NT2/D1 (cell line): Measurements from ENCODE around the gene USP36.

DNA sequence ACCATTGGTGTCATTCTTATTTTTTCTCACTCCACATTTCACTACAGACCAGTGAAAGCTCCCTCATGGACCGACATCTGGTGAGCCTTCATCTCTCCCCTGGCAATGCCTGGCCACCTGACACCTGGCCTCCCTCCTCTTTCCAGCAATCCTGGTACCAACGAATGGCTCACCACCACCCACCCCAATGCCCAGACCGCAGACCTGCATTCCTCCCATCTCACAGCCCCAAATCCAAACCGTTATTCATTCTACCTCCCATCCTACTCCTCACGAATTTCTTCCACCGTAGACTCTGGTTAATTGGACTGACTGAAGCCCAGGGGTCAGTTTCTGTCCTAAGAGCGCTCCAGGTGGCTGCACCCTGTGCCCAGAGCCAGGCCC is 15.2 kb downstream of the USP36 start:
- RRBS, 2 experiments, result no CpG with 5 or more reads among the region's 7 CpGs

DNA sequence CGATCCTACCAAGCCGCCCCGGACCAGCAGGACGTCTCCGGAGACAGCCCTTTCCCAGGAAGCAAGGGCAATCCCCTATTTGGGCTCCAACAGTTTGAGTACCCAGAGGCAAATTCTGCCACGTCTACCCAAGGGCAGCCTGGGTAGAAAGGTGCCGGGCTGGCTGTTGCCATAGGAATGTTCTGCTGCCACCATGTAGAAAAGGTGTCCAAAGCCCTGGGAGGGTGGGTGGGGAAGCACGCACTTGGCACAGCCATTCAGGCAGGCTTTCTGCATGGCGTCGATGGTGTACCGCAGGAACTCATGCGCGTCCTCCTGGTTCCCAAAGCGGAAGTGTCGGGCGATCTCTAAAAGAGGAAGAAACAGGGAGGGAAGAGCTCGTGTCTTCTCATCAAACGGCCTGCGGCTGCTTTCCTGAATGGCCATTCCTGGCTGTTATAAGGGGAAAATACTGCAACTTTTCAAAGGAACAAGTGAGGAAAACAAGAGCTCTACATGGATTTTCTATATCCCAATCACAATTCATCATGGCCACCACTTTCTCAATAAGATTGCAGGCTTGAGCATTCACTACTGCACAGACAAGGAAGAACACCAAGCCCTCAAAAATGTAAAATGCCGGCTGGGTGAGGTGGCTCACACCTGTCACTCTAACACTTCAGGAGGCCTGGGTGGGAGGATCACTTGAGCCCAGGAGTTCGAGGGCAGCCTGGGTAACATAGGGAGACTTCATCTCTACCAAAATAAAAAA is 13.4 kb downstream of the USP36 start:
- RRBS, 2 experiments, result 96% methylated on average over 3 of the region's 21 CpGs; no CpG with 5 or more reads in 1 of the 2 experiments

- RRBS, 2 experiments, result under 1 to 2% methylated on average over 14 of the region's 36 CpGs
These were observed at the start of gene USP36 for GRCh38 chr17:78840713-78840979. Gene USP36, minus strand, starts transcription at chr17:78840814.

- RRBS, 2 experiments, result 100% methylated on average over 1 of the region's 14 CpGs; no CpG with 5 or more reads in 1 of the 2 experiments
These were observed 21.3 kb downstream of the CEP295NL start for GRCh38 chr17:78881628-78882241.

- RRBS, 2 experiments, result no CpG with 5 or more reads among the region's 28 CpGs
These were observed 18.5 kb downstream of the CEP295NL start for GRCh38 chr17:78884250-78885211.

GRCh38 chr17:78889435-78889912 is 13.5 kb downstream of the CEP295NL start:
- RRBS, 2 experiments, result no CpG with 5 or more reads among the region's 11 CpGs

DNA sequence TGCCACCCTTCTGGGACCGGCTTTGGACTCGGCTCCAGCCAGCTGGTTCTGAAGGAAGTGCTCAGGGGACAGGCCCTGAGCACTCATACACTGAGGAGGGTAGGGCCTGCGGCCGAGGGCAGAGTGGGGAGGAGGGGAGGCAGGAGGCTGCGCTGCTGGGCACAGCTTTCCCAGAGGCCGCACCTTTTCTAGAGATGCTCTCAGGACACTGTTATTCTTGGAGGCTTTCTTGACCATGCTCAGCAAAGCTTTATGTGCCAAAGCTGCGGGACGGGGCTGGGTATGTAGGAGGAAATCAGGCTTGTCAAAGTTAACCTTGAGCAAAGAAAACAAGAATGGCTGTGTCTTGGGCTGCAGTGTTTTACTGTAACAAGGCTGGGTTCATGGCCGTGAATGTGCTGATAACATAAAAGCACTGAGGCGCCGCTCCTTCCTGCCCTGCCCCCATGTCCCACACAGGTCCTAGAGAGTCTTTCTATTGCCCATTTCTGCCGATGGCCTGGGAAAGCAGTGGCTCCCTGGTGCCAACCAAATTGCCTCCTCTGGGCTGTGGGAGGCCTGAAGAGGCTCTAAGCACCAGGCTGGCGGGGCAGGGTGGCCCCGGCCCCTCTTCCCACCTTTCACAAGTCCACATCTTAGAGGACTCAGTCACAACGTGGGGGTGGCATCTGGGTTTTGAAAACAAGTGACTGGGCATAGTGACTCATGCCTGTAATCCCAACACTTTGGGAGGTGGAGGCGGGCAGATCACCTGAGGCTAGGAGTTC is 22.3 kb upstream of the TIMP2 start:
- RRBS, 2 experiments, result no CpG with 5 or more reads among the region's 16 CpGs

- RRBS, 2 experiments, result no CpG with 5 or more reads among the region's 17 CpGs
These were observed 1.8 kb downstream of the LGALS3BP start for GRCh38 chr17:78977797-78978411.

- RRBS, 2 experiments, result no CpG with 5 or more reads among the region's 7 CpGs
These were observed 6.3 kb upstream of the LGALS3BP start for GRCh38 chr17:78985850-78986498.

- RRBS, 2 experiments, result no CpG with 5 or more reads among the region's 17 CpGs
These were observed 2.6 kb downstream of the C1QTNF1 start for GRCh38 chr17:79026277-79027256.

DNA sequence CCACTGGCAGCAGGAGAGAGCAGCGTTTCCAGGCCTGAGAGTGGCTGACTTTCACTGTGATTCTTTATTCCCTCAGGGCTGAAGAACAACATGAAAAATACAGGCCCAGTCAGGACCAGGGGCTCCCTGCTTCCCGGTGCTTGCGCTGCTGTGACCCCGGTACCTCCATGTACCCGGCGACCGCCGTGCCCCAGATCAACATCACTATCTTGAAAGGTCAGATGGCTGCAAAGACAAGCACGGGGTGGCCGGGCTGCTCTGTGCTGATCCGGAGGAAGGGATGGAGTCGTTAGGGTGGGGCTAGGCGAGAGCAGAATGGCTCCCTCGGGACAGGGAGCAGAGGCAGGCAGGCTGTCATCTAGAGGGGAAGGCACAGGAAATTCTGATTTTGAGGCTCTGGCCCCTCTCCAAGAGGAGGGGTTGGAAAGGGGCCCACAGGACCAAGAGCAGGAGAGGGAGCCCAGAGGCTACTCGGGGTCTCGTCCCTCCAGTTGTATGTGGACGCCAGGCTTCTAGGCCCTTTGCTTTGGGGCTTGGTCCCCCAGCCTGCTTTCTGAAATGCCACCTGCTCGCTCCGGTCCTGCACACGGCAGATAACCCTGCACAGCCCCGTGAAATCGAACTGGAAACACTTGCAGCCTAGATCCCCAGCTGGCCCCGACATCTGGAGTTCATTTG is 22.6 kb downstream of the C1QTNF1 start:
- RRBS, 2 experiments, result 85 to 93% methylated on average over 6 of the region's 23 CpGs

- RRBS, 2 experiments, result no CpG with 5 or more reads among the region's 5 CpGs
These were observed 16.0 kb upstream of the ENGASE start for GRCh38 chr17:79058657-79058995.

DNA sequence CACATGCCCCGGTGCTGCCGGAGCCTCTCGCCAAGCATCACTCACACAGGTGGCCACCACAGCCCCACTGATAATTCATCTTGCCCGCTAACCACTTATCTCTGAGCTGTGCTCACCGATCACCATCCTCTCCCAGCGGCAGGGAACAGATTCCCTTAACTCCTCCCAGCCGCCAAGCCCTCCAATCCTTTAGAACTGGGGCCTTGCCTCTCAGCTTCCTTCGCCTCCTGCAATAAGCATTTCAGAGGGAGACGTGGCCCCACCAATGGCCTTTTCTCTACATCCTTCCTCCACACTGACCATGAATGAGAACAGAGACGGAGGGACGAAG is 222.1 kb downstream of the RBFOX3 start:
- RRBS, 2 experiments, result 18 to 25% methylated on average over 1 of the region's 11 CpGs

DNA sequence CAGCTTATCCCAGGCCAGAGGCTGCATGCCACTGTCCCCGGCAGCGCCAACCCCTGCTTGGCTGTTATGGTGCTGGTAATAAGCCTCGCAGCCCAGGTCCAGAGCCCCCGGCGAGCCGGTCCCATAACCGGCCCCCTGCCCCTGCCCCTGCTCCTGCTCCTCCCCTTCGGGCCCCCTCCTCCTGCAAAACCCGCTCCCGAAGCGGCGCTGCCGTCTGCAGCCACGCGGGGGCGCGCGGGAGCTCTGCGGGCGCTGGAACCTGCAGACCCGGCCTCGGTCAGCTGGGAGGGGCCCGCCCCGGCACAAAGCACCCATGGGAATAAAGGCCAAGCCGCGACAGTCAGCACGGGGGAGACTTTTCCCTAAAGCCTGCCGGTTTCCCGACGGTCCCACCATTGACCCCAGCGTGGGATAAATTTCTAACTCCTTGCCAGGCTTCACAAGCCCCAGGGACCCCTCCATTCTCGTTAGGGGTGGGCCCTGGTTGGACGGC is 11.2 kb downstream of the ENPP7 start:
- RRBS, 2 experiments, result 1 to 2% methylated on average over 8 of the region's 33 CpGs

DNA sequence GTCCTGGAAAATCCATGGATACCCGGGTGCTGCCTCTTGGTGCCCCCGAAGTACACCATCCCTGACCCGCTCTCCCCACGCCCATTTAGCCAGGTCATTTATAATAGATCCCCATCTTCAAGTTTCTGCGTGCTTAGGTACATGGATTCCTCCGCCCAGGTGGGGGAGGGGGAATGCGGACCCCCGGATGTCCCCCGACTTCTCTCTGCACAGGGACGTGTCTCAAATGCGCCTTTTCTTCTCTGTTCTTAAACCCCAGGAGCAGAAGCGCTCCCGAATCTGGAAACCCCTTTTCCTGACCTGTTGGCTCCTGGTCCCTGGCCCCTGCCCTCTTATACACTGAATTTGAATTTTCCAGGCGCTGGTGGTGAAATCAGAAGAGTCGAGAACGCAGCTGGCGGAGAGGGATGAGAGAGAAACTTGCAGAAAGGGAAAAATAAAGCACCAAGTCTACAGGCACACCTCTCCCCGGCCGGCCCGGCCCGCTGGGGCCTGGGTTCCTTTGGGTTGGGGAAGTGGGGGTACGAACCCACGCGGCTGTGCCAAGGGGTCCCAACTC is 15.2 kb upstream of the CBX8 start:
- RRBS, 2 experiments, result 14 to 16% methylated on average over 5 of the region's 24 CpGs

GRCh38 chr17:79839515-79840383 is 509 bp upstream of the CBX4 start:
- RRBS, 2 experiments, result 3 to 5% methylated on average over 49 to 50 of the region's 84 CpGs

- RRBS, 2 experiments, result 6 to 18% methylated on average over 45 of the region's 89 CpGs
These were observed 1.5 kb upstream of the CBX4 start for GRCh38 chr17:79840384-79841401.

GRCh38 chr17:79841402-79842504 is 2.5 kb upstream of the CBX4 start:
- RRBS, 2 experiments, result 6% methylated on average over 6 of the region's 71 CpGs

DNA sequence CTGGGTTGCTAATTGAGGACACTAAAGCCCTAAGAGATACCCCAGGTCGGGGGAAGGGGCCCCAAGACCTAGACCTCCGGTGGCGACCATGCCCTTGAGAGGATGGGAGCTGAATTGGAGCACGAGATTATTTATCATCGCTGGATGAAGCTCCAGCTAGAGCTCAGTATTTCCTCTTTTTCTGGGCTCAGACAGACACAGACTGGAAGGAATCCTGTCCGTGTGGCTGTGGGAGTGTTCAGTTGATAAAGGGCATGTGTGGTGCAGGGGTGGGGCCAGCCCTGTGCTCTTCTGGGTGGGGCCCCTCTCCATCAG is 6.3 kb upstream of the CBX4 start:
- RRBS, 2 experiments, result no CpG with 5 or more reads among the region's 6 CpGs

- RRBS, 2 experiments, result 90 to 100% methylated on average over 2 to 3 of the region's 15 CpGs
These were observed 49.6 kb upstream of the CBX4 start for GRCh38 chr17:79888727-79889319.